Measurements from ENCODE around the genes INSRR, KIRREL1, OR10K1 and OR10R2.

GRCh38 chr1:156814847-156815786, 1.5 kb downstream of the SH2D2A start:
- RRBS: 65% methylated on average over 4 of the region's 10 CpGs

GRCh38 chr1:156815787-156816583, 663 bp downstream of the SH2D2A start:
- RRBS: no CpG with 5 or more reads among the region's 15 CpGs

GRCh38 chr1:156858321-156859612, at the start of gene INSRR:
Gene INSRR, minus strand, starts transcription at chr1:156859117.
- RRBS: 1% methylated on average over 11 of the region's 48 CpGs

GRCh38 chr1:156870751-156871311, 10.2 kb downstream of the NTRK1 start:
- RRBS: no CpG with 5 or more reads among the region's 10 CpGs

DNA sequence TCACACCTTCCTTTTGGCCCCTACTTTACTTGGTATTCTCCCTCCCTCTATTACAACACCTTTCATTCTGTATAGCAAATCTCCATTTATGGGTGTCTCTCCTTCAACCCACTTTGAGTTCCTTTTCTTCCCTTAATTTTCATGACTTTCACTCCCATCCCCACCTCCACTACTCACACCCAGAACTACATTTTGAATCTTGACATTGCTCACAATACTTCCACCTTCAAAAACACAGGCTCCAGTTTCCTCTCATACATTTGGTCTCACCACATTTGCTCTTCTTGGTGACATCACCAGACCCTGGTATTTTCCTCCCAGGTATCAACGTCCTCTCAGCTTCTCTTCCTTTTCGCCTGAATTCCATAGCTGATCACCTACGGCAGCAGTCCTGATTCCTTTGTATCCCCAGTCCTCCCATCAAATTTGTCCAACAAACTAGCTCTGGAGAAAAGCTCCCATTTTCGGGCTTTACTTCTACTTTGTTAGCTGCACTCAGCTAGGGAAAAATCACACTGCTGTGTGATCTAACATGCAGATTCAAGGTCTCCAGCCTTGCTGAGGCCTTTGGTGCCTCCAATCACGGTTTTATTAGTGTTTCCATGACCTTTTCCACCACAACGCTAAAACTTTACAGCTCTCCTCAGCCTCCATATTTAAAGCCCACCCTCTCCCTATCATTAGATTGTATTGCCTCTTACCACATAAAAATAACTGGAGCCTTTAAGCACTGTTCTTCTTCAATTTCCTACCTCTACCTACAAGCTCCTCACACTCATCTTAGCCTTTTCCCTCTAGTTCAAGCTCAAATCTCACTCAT, 31.8 kb downstream of the ARHGEF11 start:
- RRBS: no CpG with 5 or more reads among the region's 6 CpGs

- RRBS: no CpG with 5 or more reads among the region's 7 CpGs
Observed at GRCh38 chr1:157014327-157015337, 30.9 kb downstream of the ARHGEF11 start.

DNA sequence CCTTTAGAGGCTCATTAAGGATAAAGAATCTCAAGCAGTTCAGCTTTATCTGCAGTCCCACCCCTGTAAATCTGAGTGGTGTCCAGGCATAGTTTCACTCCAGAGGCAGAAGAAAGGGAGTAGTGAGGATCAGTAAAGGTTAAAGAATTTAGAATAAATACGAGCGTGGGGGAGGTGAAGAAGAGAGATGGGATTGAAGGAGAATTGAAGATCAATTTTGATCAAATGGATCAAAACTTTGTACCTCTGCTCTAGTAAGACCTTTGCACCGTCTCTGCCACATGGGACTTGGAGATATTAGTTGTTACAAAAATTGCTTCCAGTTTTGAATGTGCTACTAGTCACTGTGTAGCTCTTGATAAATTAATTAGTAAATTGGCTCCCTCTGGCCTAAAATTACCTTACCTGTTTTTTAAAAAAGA, 1.1 kb upstream of the ETV3 start:
- RRBS: no CpG with 5 or more reads among the region's 3 CpGs

GRCh38 chr1:157726878-157727416, 26.4 kb upstream of the FCRL3 start:
- RRBS: no CpG with 5 or more reads among the region's 7 CpGs

GRCh38 chr1:157968312-157968887, 25.0 kb upstream of the KIRREL1 start:
- RRBS: no CpG with 5 or more reads among the region's 10 CpGs

GRCh38 chr1:157992142-157992483, 1.3 kb upstream of the KIRREL1 start:
- RRBS: no CpG with 5 or more reads among the region's 3 CpGs

GRCh38 chr1:157992759-157993745, at the start of gene KIRREL1:
Gene KIRREL1, plus strand, starts transcription at chr1:157993645.
- RRBS: 3% methylated on average over 5 of the region's 49 CpGs

GRCh38 chr1:158002056-158002477, 8.6 kb downstream of the KIRREL1 start:
- RRBS: no CpG with 5 or more reads among the region's 4 CpGs

GRCh38 chr1:158009447-158010055, 16.1 kb downstream of the KIRREL1 start:
- RRBS: no CpG with 5 or more reads among the region's 3 CpGs

- RRBS: no CpG with 5 or more reads among the region's 2 CpGs
Observed at GRCh38 chr1:158125166-158125387, 3.0 kb downstream of the SMIM42 start.

GRCh38 chr1:158461577-158461976, at the start of gene OR10K1:
Gene OR10K1, plus strand, starts transcription at chr1:158461834.
- RRBS: no CpG with 5 or more reads among the region's 1 CpG

DNA sequence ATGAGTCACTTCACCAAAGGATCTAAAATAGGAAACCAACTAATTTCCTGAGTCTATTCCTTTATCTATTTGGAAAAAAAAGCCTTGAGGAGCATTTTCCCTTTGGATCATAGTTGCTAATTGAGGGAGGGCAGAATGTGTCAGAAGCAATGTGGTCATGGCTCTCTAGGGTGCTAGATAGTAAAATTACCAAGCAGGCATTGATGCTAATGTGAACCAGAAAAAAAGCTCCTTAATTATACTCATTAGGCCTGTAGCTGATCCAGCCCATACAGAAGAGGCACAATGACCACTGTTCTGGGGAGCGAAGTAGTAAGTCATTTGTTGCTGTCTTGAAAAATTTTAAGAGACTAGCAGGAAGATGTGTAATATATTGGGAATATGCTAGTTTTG, at the start of gene OR10R2:
Gene OR10R2 (plus strand): TSS at position 180 of the 393 bp plus-strand sequence.
- RRBS: no CpG with 5 or more reads among the region's 1 CpG

DNA sequence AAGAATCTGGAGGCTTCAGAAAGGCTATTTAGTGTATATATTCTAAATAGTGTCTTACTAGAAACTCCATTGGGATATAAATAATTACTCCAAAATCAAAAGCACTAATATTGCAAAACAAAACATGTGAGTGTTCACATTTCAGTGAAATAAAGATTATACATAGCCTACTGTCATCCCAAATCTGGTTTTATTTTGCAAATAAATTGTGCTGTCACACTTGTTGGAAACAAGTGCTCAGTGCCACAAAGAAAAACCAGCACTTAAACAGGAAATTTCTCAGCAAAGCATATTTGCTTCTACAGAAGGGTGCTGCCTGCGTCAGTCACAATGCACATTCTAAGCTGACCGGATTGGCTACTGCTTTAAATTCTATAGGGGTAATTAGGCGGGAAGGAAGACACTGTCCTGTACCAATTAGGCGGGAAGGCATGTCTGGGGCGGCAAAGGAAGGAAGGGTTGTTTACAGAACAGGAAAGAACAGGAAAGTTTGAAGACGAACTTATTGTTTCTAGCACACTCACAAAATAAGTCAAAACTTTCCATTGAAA, 2.7 kb downstream of the IFI16 start:
- RRBS: no CpG with 5 or more reads among the region's 6 CpGs

DNA sequence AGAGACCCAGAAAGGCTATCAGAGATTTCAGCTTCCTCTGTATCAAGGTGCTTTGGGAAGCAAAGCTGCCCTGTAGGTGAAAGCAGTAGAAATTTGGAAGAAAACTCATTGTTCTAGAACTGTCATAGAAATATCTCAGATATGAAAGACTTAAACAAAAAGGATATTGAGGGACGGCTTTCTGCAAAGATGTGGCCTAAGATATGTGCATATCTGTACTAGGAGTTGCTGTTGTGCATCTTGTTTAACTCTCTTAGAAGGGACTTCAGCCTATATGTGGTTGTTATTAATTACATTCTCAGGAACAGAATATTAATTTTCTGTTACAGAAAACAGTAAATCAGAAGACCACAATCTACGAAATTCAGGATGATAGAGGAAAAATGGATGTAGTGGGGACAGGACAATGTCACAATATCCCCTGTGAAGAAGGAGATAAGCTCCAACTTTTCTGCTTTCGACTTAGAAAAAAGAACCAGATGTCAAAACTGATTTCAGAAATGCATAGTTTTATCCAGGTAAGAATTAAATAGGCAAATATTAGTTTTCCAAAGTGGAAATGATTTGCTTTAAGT, 10.4 kb downstream of the IFI16 start:
- RRBS: no CpG with 5 or more reads among the region's 3 CpGs

- RRBS: no CpG with 5 or more reads among the region's 4 CpGs
Observed at GRCh38 chr1:159053189-159054116, 23.1 kb downstream of the AIM2 start.

Data from BE2C (cell line).